ENCODE measurements around the genes TDRD10 and DPM3.

DNA sequence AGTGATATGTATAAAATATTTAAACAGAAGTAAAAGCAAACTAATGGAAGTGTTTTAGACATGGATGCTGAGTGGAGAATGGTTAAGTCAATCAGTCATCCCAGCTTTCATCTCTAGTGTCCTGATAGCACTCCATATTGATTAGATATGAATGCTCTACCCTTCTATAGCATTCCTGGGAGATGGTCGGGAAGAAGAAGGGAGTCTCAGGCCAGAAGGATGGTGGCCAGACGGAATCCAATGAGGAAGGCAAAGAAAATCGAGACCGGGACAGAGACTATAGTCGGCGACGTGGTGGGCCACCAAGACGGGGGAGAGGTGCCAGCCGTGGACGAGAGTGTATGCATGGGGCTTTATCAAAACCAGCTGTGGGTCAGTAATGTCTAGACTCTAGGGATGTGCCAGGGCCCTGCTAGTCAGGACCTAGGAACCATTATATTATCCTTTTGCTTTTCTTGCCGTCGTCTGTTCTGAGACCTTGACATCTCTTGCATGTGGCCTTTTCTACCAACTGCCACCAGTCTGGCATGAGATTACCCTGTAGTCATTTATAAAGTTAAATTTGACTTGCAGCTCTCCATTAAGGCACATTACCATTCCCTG, 13.8 kb downstream of the UBAP2L start:
- PRO-cap = no peak

DNA sequence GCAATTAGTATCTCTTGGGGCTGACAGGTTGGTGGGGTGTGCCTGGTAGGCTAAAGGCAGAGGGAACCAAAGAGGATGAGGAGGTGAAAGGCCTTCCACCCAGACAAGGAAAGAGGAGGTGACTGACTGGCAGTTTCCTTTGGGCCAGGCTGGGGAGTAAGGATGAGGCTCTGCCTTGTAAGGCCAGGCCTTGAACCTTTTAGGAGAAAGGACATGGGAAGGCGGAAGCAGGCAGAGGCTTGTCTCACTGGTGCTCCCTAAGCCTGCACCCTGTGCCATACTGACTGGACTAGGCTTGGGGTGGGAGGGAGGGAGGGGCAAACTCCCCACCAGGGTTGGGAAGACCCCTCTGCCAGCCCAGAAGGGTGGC, 1.8 kb downstream of the ATP8B2 start:
- PRO-cap = no peak

- PRO-cap = bidirectional peak, plus-strand start at chr1:154406396, minus-strand start at chr1:154406153
Measured at GRCh38 chr1:154405751-154406837, 951 bp downstream of the IL6R start.

GRCh38 chr1:154406840-154407959, 2.1 kb downstream of the IL6R start:
- PRO-cap = bidirectional peak, plus-strand start at chr1:154407632, minus-strand start at chr1:154407467; unidirectional peak, minus-strand start at chr1:154407899

GRCh38 chr1:154418048-154419180, 13.3 kb downstream of the IL6R start:
- PRO-cap = unidirectional peak, plus-strand start at chr1:154418552

- PRO-cap = no peak
Measured at GRCh38 chr1:154427316-154428271, 22.5 kb downstream of the IL6R start.

GRCh38 chr1:154431539-154432190, 26.5 kb downstream of the IL6R start:
- PRO-cap = no peak

DNA sequence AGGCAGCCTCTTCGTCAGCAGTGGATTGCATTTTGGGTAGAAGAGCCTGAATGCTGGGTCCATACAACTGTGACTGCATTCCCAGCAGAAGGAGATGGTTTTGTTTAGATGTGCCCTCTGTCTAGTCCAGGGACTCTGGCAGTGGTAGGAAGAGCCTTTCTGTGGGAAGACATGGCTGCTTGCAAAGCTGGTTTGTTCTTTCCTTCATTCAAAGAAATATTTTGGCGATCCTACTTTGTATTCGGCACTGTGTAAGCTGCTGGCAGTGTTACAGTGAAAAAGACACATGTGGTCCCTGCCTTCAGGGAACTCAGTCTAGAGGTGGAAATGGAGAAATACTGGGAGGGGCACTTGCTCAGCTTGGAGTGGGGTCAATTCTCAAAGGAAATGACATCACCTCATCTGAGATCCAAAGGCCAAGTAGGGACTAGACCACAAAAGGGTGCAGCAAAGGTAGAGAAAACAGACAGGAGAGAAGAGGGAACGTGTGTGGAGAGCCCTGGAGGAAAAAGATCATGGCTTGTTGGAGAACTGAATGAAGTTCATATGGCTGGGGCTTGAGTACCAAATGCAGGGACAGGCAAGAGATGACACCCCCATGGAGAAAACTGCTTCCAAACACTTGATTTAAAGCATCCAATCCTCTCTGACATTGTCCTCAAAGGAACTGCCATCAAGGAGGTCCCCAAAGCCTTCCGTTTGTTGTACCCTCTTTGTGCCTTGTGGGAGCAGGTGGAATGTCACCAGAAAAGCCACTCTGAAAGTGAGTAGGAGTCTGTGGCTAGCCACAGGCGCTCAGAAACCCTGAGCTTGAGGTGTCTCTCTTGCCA, 48.4 kb upstream of the TDRD10 start:
- PRO-cap = no peak

- PRO-cap = bidirectional peak, plus-strand start at chr1:154501906, minus-strand start at chr1:154501780
Measured at GRCh38 chr1:154501204-154502278, at the start of gene TDRD10. Gene TDRD10, plus strand, starts transcription at chr1:154502219.

GRCh38 chr1:154859770-154860201, 10.3 kb downstream of the KCNN3 start:
- PRO-cap = no peak

- PRO-cap = bidirectional peak, plus-strand start at chr1:154975531, minus-strand start at chr1:154975215; bidirectional peak, plus-strand start at chr1:154975821, minus-strand start at chr1:154975761
Measured at GRCh38 chr1:154975383-154976457, 1.2 kb downstream of the CKS1B start.

- PRO-cap = no peak
Measured at GRCh38 chr1:154993679-154994237, 372 bp downstream of the LENEP start.

GRCh38 chr1:155007348-155007840, 4.8 kb downstream of the ZBTB7B start:
- PRO-cap = no peak

DNA sequence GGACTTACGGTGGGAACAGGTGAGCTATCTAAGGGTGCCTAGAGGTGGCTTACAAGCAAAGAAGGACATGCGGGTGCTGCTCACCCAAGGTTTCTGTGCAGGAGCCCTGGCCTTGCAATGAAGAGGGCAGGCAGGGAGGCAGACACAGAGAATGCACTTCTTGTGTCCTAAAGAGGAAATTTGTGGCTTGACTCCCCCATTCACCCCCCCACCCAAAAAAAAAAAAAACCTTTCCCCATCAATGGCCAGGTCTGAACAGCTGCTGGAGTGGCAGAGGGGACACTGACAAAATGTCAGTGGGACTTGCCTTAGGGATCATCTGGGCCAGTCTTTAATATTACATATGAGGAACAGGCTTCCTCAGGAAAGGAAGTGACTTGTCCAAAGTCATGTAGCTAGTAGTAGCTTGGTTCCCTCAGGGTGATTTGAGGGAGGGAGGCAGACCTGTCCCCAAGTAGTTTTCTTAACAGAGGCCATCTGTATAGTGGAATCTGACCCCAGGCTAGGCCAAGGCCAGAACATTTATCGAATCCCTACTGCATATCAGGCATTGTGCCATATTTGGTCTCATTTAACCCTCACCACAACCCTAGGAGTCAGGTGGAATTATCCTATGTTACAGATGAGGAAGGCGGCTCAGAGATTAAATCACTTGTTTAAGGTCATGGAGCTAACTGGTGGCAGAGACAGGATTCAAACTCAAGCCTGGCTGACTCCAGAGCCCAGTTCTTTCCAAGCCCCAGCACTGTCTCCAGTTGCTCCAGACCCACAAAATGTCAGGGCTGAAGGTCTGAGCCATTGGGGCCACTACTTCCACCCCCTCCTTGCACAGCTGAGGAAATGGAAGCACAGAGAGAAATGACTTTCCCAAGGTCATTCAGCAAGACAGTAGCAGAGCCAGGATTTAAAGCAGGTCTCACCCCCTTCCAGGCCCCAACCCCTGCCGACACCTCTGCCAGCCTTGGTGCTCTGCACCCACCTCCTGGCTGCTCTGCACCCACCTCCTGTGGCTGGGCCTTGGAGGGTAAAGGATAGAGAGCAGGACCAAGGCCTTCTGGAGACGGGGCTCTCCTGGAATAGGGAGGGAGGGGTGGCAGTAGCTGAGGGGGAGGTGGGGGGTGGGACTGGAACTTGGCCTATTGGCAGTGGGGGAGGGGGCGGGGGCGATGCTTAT, 10.4 kb downstream of the ZBTB7B start:
- PRO-cap = no peak

GRCh38 chr1:155134139-155134879, 1.3 kb upstream of the SLC50A1 start:
- PRO-cap = no peak

DNA sequence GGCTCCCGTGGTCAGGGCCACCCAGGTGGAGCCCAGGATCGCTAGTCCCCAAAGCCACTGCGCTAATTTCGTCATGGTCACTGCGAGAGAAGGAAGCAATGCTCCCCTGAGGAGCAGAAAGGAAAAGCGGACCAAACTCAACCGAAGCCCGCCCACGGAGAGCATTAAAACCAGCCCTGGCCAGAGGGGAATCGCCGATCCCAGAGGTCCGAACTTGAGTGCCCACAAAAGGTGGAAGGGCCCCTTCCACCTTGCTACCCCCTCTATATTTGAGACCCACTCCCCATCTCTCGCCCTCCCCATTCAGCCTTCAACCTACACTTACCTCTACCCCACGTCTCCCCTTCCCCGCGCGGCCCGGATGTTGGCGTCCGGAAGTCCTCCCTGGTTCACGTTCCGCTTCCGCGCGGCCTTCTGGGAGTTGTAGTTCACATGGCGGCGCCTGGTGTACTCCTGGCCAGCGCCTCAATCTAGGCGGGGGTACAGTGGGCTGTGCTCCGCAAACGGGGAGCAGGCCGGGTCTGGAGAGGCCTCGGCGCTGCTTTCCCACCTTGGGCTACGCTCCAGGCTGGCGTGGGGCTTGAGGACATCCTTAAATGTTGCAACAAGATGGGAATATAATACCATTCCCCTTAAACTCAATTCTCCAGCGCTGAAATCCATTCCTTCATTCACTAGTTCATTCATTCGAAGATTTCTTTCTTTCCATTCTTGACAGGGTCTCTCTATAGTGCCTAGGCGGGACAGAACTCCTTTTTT, at the start of gene DPM3:
TSS of gene DPM3 (minus strand) at position 366 of the 759 bp plus-strand sequence.
- PRO-cap = unidirectional peak, minus-strand start at position 312 of the sequence; unidirectional peak, minus-strand start at position 352 of the sequence

DNA sequence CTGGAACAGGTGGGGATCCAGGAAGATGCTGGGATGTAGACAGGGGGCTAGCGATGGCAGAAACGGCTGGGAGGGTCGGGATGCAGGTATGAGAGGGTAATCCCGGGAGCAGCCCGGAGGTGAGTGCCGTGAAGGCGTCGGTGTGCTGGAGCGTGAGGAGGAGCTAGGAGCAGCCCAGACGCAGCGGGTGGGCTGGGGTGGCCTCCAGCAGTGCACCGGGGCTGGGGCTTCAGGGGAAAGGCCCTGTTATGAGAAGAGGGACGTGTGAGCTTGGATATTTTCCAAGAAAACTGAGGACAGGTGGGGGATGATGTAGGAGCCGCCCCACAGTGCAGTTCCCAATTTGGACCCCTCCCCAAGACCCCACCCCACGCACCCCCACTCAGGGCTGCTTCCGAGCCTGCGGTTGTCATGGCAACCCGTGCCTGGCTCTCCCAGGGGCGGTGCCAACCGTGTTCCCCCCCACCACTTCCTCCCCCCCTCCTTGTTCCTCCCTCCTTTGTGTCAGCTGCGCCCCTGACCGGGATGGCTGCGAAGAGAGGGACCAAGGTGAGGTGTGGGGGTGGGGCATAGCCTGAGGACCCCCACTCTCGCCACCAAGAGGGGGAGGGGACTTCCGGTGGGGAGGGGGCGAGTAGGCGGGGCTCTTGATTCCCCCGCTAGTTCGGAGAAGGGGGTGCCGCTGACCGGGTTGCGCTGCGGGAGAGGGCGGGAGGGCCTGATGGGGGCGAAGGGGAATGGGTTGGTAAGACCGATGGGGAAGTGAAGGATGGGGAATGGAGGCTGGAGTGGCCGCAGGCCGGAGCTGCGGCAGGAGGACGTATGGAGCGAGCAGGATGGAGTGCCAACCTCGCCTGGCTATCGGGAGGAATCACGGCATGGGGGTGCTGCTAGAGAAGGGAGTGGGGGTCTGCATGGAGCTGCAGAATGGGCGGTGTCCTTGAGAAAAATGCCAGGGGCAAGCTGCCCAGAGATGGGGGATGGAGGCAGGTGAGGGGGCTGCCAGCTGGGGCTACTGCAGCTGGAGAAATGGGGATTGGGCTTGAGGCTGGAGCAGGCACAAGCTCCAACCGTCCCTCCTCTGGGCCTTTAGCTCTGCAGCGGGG, 797 bp downstream of the TRIM46 start:
- PRO-cap = no peak

DNA sequence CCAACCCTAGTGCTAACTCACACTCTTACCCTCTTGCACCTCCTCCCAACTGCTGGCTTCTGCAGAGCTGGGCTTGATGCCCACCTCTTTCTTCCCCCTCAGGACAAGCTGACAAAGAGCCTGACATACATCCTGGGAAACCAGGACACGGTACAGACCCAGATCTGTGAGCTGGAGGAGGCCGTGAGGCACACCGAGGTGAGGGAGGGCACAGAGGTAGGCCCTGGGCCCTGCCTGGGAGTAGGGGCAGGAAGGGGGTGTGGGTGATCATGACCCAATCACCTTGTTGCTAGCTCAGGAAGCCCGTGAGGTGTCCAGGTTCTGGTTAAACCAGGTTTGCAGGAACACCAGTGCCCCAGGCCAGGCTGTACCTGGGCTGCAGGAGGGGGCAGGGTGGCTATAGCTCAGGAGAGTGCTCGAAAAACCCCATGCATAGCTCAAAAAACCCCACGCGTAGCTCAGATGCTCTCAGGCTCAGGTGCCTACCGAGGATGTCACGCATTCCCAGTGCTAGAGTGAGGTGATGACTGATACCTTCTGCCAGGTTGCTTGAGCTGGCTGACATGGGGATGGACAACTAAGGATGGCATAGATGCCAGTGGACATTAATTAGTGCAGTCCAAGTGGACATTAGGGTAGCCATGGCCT, 3.6 kb downstream of the TRIM46 start:
- PRO-cap = no peak

DNA sequence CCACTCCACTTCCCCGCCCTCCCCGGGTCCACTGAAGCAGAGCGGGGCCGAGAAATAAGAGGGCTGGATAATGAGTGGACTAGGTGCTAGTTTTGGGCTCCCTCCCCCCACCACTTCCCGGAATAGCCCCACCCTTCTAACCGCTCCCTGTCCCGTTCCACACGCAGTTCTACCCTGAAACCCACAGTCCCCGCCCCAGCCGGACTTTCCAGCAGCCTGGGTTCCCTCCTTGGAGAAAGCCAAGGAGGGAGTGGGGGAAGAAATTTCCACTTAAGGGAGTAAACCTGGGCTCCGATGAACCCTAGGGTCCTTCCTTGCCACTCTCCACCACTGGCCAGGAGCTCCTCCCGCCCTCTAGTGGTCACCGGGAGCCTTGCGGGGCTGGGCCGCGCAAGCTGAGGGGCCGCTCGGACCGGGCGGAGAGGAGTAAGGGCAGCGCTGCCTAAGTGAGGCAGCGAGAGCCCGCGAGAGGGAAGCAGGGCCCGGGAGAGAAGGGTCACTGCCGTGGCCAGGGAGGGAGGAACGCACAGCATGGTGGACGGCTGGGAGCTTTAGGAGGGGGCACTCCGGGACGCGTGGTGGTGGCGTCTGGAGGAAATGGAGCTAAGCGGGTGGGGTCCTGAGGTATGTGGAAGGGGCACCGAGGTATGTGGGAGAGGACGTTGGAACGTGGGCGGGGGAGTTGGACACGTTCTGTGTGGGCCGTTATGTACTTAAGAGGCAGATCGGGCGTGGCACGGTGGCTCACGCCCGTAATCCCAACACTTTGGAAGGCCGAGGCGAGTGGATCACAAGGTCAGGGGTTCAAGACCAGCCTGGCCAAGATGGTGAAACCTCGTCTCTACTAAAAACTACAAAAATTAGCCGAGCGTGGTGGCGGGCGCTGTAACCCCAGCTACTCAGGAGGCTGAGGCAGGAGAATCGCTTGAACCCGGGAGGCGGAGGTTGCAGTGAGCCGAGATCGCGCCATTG, 14.1 kb downstream of the THBS3 start:
- PRO-cap = bidirectional peak, plus-strand start at position 499 of the sequence, minus-strand start at position 332 of the sequence

- PRO-cap = no peak
Measured at GRCh38 chr1:155195634-155196071, 12.0 kb downstream of the THBS3 start.

Data from colic lymph node (tissue), 1 donor.